Bile duct (tissue), 1 donor: ENCODE results near the genes ZNF345, ZNF585A and ZFP30.

GRCh38 chr19:36127754-36128847 lies 11.8 kb upstream of the CAPNS1 start:
- PRO-cap: bidirectional peak, plus-strand start at chr19:36128115, minus-strand start at chr19:36127881

DNA sequence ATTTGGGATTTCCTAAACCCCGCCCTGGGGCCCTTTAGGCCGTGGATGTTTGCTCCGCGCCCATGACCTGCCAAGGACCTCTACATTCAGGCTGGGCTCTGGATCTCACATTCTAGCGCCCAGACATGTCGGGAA lies 561 bp downstream of the CAPNS1 start:
- PRO-cap: no peak

DNA sequence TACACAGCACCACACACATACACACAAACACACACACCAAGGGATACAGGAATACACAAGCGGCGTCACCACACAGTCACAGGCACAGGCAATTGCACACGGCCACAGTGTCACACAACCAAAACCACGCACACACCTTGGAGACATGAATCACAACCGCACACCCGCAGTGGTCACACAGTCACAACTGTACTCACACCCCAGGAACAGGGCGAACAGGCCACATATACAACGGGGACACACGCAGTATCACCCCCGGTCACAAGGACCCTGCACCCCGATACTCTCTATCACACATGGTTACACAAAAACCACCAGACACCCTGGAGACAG lies 366 bp downstream of the ZNF565 start:
- PRO-cap: no peak

GRCh38 chr19:36309342-36309761 lies 69.6 kb downstream of the ZFP14 start:
- PRO-cap: no peak

- PRO-cap: no peak
These were observed 5.3 kb upstream of the ZFP82 start for GRCh38 chr19:36423778-36424205.

DNA sequence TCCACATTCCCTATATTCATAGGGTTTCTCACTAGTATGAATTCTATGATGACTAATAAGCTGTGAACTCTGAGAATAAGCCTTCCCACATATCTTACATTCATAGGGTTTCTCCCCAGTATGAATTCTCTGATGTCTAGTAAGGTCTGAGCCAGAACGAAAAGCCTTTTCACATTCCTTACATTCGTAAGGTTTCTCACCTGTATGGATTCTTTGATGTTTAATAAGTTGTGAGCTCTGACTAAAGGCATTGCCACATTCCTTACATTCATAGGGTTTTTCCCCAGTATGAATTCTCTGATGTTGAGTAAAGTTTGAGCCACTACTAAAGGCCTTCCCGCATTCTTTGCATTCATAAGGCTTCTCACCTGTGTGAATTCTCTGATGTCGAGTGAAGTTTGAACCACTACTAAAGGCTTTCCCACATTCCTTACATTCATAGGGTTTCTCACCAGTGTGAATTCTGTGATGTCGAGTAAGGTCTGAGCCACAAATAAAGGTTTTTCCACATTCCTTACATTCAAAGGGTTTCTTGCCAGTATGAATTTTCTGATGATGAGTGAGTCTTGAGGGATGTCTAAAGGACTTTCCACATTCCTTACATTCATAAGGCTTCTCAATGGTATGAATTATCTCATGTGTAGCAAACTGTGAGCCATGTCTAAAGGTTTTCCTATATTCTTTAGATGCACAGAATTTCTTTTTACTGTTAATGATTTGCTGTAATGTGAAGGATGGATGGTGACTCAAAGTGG lies 30.8 kb upstream of the ZFP82 start:
- PRO-cap: no peak

DNA sequence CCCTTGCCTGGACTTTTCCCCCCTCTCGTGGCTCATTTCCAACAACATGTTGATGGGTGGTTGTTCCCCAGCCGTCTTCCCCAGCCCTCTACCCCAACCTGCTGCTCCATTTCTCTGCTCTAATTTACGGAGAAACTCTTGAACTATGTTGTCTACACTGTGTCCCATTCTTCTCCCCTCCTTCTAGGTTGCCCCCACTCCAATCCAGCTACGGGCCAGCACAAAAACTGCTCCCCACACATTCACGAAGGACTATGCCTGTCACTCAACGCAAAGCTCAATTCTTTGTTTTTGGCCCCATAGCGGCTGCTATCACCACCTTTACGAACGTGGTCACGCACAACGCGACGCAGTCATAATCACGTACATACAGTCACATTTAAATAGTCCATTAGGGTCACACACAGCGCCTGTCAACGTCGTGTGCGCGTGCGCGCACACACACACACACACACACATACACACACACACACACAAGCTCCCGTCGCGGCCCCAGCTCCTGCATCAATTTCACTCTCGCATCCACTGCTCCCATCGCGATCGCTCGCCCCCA lies 440 bp downstream of the ZNF790 start:
- PRO-cap: bidirectional peak, plus-strand start at position 474 of the sequence, minus-strand start at position 357 of the sequence

GRCh38 chr19:36850632-36851596 lies at the start of gene ZNF345:
TSS of gene ZNF345 (plus strand) at chr19:36850876.
- PRO-cap: bidirectional peak, plus-strand start at chr19:36850886, minus-strand start at chr19:36850787

GRCh38 chr19:37172292-37173059 lies at the start of gene ZNF585A:
TSS of gene ZNF585A (minus strand) at chr19:37172695.
- PRO-cap: bidirectional peak, plus-strand start at chr19:37172792, minus-strand start at chr19:37172706

GRCh38 chr19:37655317-37655960 lies at the start of gene ZFP30:
TSS of gene ZFP30 (minus strand) at chr19:37655465.
- PRO-cap: bidirectional peak, plus-strand start at chr19:37655579, minus-strand start at chr19:37655465; bidirectional peak, plus-strand start at chr19:37655847, minus-strand start at chr19:37655814

DNA sequence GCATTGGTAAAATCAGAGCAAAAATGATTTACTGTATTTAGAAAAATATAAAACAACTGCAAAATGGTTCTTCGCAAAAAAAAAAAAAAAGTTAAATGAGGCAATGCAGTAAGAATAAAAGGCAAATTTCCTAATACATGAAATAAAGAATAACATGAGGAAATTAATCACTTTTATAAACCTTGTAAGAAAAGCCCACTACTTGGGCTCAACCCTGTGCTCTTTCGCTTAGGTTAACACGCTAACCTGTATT lies 23.7 kb downstream of the ZNF573 start:
- PRO-cap: no peak

DNA sequence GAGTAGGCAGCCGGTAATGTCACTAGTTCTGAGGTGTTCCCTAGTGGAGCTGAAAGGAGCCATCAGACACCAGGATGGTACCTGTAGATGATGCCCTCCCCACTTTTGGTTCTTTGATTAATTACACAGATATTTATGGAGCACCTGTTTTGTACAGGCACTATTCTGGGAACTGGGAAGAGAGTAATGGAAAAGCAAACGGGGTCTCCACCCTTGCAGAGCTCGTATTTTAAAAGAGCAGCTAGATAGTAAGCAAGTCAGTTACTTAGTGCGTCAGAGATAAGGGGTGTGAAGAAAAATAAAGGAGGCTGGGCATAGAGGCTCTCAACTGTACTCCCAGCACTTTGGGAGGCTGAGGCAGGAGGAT lies 32.8 kb downstream of the SIPA1L3 start:
- PRO-cap: no peak

GRCh38 chr19:37980379-37980984 lies 73.5 kb downstream of the SIPA1L3 start:
- PRO-cap: no peak

GRCh38 chr19:38023142-38023966 lies 116.3 kb downstream of the SIPA1L3 start:
- PRO-cap: no peak

- PRO-cap: no peak
These were observed 145.0 kb downstream of the SIPA1L3 start for GRCh38 chr19:38051965-38052361.

DNA sequence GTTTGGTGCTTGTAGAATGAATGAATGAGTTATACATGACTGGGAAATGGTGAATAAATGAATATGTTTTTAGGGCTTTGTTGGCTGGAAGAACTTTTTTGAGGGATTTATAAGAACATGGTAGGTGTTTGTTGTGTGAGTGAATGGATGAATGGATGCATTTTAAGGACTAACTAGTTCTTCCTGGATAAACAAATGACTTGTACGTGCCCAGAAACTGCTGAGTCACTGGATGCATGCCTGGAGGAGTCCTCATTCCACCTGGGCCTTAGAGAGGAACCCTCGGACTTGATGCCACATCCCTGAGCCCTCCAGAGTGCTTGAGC lies 153.5 kb downstream of the DPF1 start:
- PRO-cap: no peak

DNA sequence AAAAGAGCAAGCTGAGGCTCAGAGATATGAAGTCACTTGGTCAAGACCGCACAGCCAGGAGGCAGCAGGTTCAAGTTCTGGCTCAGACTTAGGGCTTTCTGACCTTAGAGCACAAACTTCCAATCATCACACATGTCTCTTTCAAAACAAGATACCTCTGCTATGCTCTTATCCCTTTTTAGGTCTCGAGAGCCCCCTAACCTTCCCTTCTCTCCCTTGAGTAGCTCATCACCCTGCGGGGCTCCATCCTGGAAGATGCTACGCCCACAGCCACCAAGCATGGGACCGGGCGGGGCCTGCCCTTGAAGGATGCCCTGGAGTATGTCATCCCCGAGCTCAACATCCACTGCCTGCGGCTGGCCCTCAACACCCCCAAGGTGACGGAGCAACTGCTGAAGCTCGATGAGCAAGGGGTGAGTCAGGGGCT lies 124.3 kb downstream of the DPF1 start:
- PRO-cap: no peak

DNA sequence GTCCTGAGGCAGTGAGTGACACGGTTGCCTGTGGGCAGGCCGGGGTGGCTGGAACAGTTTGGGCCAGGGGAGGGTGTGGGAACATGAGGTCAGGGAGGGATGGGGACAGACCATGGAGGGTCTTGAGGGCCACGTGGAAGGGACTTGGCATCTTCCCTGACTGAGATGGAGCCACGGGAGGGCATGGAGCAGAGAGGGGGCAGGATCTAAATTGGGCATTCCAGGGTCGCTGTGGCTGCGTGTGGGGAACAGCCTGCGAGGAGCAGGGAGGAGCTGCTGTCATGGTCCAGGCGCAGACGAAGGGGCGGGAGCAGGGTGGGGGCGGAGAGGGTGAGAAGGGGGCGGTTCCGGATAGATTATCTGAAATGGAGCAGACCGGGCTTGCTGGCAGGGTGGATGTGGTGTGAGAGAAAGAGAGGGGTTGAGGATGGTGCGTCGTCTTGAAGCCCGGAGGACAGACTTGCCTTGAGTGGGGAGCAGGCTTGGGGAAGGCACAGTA lies 40.9 kb downstream of the DPF1 start:
- PRO-cap: no peak

- PRO-cap: bidirectional peak, plus-strand start at chr19:38183907, minus-strand start at chr19:38183738
These were observed 40.3 kb downstream of the DPF1 start for GRCh38 chr19:38183554-38184291.

- PRO-cap: bidirectional peak, plus-strand start at chr19:38209911, minus-strand start at chr19:38209661
These were observed 14.7 kb downstream of the DPF1 start for GRCh38 chr19:38209124-38209993.